ENCODE measurements around a stretch of chr1.

- RRBS, result no CpG with 5 or more reads among the region's 6 CpGs
Measured at GRCh38 chr1:203084505-203084808, 1.4 kb downstream of the MYOG start.

DNA sequence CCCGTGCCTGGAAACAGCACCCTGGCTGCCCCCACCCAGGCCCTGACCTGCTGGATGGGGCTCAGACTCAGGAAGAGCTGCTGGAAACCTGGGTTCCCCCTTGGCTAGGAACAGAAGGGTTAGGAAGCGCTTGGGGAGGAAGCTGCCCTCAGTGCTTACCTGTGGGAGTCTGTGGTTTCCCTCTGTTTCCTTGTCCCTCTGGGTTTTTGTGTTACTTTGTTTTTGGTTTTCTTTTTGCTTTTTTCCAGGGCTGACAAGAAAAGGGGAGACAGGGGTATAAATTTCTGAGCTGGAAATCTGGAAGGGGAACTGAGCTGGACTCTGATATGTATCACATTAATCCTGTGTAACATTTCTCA is 28.0 kb upstream of the BTG2 start:
- RRBS, result no CpG with 5 or more reads among the region's 2 CpGs

- RRBS, result no CpG with 5 or more reads among the region's 6 CpGs
Measured at GRCh38 chr1:203280712-203281464, 24.4 kb upstream of the BTG2 start.

- RRBS, result no CpG with 5 or more reads among the region's 18 CpGs
Measured at GRCh38 chr1:203291047-203292025, 14.0 kb upstream of the BTG2 start.

- RRBS, result 4% methylated on average over 9 of the region's 42 CpGs
Measured at GRCh38 chr1:203304751-203305433, 427 bp upstream of the BTG2 start.

- RRBS, result no CpG with 5 or more reads among the region's 2 CpGs
Measured at GRCh38 chr1:203308372-203308508, 2.9 kb downstream of the BTG2 start.

- RRBS, result no CpG with 5 or more reads among the region's 5 CpGs
Measured at GRCh38 chr1:203369179-203369559, 18.2 kb upstream of the FMOD start.

- RRBS, result no CpG with 5 or more reads among the region's 3 CpGs
Measured at GRCh38 chr1:203372734-203373078, 21.8 kb upstream of the FMOD start.

DNA sequence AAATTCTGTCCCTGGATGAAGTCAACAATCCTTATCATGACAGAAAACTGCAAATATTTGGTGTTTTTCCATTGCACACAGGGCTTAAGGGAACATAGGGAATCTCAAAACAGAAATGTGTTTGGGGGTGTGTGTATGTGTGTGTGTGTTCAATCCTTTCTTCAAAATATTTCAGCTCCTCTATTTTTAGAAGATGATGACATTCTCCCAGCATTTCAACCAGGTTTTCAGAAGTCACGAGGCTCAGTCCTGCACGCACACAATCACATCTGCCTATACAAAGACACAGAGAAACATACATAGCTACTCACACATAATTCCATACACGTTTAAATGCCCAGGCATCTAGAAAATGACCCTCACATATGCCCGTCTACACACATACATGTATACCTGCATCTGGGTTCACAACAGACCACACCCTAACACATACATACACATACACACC is 28.0 kb upstream of the FMOD start:
- RRBS, result no CpG with 5 or more reads among the region's 4 CpGs

DNA sequence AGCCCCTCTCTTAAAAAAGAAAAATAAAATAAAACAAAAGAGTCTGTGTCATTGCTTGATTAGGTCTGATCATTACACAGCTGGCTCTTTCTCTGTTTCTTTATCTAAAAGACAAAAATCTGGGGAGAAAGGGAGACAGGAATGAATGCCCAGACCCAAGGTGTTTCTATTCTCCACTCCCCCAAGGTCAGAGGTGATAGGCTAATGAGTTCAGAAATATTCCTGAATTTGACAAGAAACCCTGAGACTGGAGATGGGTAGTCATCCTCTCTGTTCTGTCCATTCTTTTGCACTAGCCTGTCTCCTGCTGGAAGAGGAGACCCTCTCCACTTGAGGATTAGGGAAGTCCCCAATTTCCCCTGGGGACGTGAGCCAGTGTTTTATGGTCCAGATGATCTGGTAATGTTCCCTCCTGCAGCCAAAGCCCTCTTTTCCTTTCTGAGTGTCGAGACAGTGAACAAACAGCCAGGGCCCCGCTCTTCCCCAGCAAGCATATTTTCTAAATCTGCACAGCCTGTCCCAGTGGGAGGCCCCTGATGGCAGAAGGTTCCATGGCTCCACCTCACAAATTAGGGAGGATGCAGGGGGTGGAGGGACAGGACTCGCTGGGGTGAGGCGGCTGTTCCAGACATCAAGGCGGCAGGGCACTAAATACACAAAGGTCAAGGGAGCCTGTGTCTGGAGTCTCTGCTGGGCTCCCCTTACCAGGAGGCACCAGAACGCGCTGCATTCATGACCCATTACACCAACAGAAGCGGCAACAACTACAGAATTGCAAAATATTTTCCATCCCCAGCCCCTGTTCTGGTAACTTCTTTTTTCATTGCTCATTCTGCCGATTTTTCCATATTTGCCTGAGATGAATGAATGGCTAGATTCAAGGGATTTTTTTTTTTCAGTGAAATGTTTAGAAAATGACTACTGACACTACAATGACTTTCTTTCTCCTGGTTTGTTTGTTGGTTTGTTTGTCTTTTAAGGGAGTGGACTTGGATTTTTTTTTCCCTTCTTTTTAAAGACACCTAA is 27.2 kb upstream of the PRELP start:
- RRBS, result no CpG with 5 or more reads among the region's 10 CpGs

GRCh38 chr1:203467315-203467994 is 8.2 kb upstream of the PRELP start:
- RRBS, result no CpG with 5 or more reads among the region's 13 CpGs

DNA sequence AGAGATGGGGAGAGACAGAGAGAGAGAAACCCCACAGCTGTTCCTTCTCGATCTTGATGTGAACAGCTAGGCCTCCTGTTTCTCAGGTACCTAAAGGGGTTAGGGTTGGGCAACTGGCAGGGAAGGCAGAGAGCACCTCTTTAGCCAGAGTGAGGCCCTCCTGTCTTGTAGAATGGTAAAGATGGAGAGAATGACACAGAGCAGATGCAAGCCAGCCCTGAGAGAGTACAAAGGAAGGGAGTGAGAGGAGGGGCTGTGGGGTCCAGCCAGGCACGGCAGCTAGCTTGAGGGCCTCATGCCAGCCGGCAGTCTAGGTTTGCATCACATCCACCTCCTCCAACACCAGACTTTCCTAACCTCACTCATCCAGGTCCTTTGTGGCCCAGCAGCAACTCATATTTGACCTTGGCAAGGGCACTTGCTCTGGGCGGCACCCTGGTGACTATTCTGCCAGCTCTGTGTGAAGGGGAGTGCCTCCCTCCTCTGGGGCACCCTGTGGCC is 13.2 kb downstream of the OPTC start:
- RRBS, result no CpG with 5 or more reads among the region's 4 CpGs

- RRBS, result no CpG with 5 or more reads among the region's 11 CpGs
Measured at GRCh38 chr1:203508388-203508917, 14.5 kb downstream of the OPTC start.

- RRBS, result 19% methylated on average over 4 of the region's 8 CpGs
Measured at GRCh38 chr1:203625464-203626279, 960 bp upstream of the ATP2B4 start.

GRCh38 chr1:203645021-203645490 is 18.4 kb downstream of the ATP2B4 start:
- RRBS, result no CpG with 5 or more reads among the region's 1 CpG

GRCh38 chr1:203649299-203649790 is 22.7 kb downstream of the ATP2B4 start:
- RRBS, result no CpG with 5 or more reads among the region's 4 CpGs

- RRBS, result no CpG with 5 or more reads among the region's 2 CpGs
Measured at GRCh38 chr1:203658126-203658483, 31.5 kb downstream of the ATP2B4 start.

DNA sequence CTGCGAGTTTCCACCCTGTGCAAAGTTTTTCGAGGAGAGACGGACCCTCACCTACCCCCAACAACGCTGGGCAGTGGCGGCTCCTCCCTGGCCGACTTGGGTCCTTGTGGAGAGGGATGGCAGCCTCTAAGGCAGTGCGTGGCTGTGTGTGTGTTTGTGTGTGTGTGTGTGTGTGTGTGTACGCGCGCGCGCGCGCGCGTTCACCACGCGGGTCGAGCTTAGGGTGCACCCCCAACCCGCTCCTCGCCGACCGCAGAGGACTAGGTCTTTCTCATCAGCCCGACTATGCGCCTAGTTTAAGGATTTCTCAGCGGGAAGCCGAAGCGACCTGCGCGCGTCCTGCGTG is 879 bp downstream of the SOX13 start:
- RRBS, result no CpG with 5 or more reads among the region's 32 CpGs

DNA sequence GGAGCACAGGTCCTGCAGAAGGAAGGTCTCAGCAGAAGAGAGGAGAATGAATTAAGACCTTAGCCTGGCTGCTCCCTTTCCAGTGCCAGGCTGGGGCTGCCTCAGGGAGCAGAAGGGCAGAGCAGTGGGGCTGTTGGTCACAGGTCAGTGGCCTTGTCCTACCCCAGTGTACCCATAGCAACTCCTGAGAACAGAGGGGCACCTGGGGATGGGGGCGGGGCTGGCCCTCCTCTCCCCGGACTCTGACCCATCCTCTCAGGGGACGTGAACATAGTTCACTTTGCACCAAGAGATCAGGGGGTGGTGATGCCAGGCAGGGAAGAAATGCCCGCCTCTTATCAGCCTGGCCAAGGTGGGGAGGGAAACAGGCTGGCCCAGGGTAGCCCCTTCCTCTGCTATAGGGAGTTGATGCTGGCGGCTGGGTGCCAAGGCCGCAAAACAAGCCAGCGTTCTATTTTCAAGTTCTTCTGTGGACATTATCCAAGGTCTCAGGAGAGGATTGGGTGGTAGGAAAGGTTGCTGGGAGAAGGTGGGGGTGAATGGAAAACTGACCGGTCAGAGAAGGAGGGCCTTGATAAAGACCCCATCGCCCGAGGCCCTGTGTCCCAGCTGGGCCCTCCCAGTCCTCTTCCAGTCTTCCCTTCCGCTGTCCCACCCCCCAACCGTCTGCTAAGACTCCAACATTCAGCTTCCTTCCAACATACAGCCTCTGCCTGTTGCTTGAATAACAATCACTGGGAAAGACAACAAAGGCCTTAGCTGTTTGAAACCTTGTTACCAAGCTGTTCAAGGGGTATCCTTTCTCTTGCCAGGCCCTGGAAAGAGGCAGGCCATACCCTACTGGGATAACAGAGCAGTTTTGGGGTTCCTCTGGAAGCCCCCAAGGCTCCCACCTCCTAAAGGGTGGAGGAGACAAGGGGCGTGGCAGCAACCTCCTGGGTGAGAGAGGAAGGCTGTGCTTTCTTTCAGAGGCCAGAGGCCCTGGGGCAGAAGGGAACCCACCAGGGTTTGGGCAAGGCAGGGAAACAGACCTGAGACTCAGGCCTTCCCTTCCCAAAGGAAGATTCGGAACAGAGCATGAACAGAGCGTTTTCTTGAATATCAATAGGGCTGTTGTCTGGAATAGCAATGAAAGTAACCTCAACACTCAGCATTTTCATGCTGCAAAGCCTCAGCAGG is 4.5 kb downstream of the ETNK2 start:
- RRBS, result no CpG with 5 or more reads among the region's 15 CpGs

DNA sequence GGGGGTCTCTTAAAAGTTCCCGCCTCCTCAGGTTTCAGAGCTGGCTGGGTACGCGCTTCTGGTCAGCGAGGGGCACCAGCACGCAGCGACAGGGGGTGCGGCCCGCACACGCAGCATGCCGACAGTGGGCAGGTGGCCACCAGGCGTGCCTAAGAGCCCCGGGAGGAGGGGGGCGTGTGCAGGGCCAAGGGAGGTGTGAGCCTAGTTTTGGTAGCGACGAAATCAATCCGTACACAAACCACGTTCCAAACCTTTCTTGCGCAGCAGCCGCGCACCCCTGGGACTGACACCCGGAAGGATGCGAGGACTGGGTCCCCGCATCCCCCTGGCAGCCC is 657 bp downstream of the ETNK2 start:
- RRBS, result no CpG with 5 or more reads among the region's 23 CpGs